Measurements from ENCODE around the genes FITM1, IPO4 and TGM1.

DNA sequence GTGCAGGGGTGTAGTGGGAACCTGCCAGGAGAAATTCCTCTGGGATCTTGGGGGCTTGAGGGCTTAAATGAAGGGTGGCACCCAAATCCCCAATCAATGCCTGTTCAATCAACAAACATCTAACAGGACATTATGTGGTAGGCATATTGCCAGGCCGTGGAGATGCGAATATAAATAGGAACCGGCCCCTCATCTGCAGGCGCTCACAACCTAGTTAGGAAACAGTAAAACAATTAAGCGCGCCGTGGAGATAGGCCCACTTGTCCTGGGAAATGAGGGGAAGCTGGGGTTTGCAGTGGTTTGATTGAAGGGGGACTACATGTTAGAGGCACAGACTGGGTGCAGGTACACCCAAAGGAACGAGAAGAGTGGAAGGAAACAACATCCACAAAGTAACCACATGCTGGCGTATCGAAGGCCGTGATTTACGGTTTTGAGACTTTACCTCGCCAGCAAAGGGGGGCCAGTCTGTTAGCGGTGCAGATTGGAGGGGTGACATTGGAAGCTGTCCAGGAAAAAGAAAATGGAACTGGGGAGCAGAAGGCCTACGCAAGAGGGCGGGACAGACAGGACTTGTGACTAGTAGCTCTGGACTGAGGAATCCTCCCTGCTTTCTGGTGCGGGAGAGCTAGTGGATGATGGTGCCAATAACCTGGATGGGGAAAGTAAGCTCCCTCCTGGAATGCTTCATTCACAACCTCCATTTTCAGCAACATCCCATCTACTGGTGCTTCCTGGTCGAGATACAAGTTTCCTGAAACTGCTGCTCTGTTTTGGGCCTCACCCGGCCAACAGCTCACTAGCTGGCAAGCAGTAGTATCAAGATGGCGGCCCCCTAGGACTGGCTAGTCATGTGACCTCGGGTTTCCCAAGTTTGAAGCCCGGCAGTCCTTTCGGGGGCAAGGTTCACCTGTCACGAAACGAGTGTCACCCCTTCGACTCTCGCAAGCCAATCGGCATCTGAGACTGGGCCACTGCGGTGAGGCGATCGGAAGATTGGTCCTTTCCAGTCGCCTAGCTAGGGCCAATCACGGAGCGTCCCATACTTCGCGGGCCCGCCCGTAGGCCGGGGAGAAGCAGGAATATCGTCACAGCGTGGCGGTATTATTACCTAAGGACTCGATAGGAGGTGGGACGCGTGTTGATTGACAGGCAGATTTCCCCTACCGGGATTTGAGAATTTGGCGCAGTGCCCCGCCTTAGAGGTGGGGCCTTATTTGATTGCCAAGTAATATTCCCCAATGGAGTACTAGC, 708 bp upstream of the PABPN1 start:
- PRO-cap = unidirectional peak, minus-strand start at position 847 of the sequence; bidirectional peak, plus-strand start outside the sequence, minus-strand start at position 1,084 of the sequence

- PRO-cap = no peak
Measured at GRCh38 chr14:23322829-23323722, 1.8 kb downstream of the PABPN1 start.

GRCh38 chr14:23364590-23364826, 464 bp downstream of the EFS start:
- PRO-cap = no peak

DNA sequence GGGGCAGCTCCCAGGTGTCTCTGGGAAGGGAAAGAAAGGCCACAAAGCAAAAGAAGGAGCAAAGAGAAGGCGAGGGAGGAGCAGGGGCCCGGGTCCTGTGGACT, 897 bp upstream of the EFS start:
- PRO-cap = no peak

DNA sequence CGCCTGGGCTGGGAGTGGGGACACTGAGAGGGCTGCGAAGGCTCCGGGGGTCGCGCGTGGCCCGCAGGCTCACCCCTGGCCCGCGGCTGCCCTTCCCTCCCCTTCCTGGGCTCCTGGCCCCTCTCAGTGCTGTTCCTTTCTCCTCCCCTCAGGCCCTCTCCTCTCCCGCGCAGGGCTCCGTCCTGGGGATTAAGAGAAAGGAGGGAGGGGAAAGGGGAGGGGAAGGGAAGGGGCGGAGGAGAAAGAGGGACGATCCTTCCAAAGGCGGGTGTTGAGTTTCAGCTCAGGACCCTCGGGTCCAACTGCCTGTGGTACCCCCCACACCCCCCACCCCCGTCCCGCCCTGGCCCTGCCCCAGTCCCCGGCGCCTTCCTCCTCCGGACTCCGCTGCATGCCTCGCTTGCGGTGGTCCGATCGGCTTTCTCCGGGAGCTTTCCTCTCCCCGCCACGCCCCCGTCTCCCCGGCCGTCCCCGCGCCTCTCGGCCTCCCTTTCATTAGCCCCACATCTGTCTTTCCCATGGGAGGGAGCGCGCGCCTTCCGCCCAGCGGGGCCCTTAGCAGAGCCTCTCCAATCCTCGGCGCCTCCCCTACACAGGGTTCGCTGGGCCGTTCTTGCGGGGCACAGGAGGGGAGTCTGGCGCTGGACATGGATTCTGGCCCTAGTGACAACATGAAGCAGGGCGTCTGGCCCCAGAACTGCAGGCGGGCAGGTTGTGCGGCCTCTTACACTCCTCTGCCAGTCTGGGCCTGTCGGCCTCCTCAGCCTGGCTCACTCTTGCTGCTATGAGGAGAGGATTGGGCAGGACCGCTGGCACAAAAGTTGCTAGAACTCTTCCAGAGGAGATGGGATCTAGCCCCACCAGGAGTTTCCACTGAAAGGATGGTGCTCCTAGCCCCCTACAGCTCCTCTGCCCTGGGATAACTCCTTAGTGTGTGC, 1.4 kb upstream of the EFS start:
- PRO-cap = bidirectional peak, plus-strand start at position 506 of the sequence, minus-strand start at position 164 of the sequence

- PRO-cap = no peak
Measured at GRCh38 chr14:23385804-23386427, 9.1 kb downstream of the CMTM5 start.

GRCh38 chr14:23423676-23424274, 11.7 kb downstream of the MYH7 start:
- PRO-cap = no peak

GRCh38 chr14:23581507-23581812, 2.9 kb upstream of the JPH4 start:
- PRO-cap = no peak

DNA sequence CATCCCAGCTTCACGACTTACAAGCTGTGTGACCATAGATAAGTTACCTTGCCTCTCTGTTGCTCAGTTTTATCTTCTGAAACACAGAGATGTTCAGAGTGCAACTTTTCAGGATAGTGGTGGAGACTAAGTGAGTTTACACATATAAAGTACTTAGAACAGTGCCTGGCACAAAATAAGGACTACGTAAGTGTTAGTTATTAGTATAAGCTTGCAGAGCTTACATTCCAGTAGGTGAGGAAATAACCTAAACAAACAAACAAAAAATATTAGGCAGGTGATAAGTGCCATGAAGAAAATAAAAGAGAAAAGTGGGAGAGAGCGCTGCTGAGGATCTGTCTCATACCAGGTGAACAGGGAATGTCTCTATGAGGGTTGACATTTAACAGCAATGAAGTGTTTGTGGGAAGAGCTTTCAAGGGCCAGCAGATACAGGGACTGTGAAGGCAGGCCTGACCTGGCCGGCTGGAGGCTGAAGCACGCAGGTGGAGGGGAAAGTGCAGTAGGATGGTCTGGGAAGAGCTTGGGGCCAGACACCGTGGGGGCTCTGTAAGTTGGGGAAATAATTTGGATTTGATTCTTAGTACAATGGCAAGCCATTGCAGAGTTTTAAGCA, 24.0 kb upstream of the DHRS2 start:
- PRO-cap = no peak

DNA sequence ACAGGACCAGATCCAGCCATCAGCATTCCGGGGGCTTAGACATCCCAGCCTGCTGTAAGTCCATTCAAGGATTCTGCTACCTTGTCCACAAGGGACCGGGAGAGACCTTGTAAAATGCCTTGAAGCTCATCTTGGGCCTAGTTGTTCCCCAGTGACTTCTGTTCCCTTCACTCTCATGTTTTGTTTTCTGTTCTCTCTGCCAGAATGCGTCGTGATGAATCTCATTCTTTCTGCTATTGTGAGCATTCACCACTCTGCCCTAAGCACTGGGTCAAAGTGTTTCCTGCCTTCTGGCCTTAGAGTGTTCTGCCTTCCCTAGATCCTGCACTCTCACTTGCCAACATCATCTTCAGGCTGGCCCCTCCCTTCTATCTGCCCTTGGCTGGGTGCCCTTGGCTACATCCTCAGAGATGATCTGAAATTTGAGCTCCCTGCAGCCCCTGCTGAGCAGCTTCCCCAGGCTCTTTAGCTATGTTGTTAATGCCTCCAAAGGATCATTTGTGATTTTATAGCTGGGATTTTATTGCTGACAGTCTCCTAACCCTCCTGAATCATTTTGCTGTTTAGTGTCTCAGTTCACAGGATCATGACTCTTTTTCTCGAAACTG, 4.3 kb downstream of the DHRS2 start:
- PRO-cap = no peak

DNA sequence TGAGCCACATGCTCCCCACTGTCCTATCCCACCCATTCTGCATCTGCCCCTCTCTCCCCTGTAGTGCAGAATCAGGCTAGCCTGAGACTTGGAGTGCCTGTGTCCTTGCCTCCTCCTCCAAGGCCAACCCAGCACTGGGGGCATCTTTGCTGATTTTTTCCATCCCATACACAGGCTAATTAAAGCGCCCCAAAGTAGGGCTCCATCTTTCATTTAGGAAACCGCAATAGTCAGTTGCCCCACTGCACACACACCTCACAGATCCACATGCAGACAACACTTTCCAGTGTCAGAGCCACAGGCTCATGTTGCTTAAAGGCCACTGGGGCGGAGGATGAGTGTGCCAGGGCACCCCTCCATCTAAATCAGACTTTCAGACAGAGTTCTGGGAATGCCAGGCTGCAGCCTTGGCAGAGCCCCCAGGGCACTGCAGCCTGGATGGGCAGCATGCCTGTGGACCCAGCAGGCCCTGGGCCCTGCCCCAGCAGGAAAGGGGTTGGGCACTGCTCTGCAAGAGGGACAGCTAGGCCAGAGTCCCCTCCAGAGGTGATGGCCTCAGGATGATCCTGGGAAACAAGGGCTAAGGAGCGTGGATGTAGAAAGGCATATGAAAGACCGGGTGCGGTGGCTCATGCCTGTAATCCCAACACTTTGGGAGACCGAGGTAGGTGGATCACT, 3.7 kb upstream of the CPNE6 start:
- PRO-cap = no peak

DNA sequence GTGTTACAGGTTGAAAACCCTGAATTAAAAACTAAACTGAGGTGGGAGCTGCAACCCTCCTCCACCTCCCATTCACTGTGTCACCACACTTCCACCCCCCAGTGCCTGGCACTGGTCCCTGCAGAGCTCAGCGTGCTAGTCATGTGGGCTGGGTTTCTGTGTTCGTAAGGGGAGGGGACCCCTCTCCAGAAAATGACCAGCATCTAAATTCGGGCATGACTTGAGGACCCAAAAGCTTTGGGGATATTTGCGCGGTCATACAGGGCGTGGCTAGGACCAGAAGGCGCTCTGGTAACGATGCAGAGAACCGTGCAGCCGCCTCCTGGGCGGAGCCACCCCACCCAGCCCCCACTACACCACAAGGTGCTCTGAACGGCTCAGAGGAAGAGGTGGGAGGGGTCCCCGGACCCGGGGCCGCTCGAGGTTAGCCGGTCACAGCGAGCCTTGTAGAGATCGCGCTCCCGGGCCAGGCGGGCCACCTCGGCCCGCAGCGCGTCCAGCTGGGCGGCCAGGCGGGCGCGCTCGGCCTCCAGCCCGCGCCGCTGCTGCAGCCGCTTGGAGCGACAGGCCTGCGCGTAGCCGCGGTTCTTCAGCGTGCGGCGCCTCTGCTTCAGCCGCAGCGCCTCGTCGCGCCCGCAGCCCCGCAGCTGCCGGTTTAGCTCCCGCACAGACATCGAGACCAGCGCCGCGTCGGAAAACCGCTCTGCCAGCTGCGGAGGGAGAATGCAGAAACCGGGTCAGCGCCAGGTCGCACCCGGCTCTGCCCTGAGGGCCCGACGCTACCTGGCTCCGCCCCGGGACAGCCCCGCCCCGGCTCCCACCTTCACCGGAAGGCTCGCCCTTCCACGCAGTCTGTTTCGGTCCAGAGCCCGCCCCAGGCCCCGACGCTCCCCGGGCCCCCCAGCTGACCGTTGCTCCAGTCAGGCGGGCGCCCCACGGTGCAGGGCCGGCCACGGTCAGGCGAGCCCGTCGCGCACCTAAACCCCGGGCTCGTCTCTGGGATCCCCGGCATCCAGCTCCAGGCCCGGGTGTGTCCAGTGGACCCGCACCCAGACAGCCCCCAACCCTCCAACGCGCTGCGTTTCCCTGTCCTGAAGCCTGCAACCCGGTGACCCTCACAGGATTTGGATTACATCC, 9.9 kb downstream of the CPNE6 start:
- PRO-cap = unidirectional peak, plus-strand start at position 380 of the sequence

DNA sequence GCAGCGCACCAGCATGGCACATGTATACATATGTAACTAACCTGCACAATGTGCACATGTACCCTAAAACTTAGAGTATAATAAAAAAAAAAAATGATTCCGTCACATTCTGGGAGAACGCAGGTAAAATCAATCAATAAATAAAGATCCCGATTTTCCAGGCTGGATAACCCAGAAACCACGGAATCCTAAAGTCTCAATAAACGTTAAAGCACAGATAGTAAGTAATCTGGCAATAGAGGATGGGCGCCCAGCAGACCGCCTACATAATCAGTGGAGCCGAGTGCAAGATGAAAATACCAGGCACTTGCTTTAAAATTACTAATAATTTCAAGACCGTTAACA, 1.3 kb upstream of the DCAF11 start:
- PRO-cap = no peak

DNA sequence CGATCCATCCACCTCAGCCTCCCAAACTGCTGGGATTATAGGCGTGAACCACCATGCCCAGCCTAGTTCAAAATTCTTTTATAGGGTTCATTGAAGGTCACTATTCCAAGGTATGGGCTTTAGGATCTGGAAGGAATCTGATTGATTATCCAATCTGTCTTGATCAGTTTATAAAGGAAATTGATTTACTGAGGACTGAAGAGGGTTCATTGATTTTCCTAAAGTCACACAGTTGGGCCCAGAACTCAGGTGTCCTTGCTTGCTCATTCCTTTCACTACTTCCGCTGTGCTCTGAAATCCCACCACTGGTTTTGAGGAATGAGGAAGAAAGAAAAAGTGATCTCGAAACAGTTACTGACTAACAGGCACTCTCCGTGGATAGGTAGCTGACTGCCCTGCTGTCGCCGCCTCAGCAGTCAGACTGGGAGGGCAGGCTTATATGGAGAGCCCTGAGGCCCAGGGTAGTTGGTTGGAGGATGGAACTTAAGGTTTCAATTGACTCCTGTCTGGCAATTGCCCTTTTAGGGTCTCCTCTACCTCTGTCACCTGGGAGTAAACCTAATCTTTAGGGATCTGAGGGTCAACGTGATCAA, at the start of gene FITM1:
Gene FITM1 (plus strand): TSS at position 386 of the 593 bp plus-strand sequence.
- PRO-cap = no peak

DNA sequence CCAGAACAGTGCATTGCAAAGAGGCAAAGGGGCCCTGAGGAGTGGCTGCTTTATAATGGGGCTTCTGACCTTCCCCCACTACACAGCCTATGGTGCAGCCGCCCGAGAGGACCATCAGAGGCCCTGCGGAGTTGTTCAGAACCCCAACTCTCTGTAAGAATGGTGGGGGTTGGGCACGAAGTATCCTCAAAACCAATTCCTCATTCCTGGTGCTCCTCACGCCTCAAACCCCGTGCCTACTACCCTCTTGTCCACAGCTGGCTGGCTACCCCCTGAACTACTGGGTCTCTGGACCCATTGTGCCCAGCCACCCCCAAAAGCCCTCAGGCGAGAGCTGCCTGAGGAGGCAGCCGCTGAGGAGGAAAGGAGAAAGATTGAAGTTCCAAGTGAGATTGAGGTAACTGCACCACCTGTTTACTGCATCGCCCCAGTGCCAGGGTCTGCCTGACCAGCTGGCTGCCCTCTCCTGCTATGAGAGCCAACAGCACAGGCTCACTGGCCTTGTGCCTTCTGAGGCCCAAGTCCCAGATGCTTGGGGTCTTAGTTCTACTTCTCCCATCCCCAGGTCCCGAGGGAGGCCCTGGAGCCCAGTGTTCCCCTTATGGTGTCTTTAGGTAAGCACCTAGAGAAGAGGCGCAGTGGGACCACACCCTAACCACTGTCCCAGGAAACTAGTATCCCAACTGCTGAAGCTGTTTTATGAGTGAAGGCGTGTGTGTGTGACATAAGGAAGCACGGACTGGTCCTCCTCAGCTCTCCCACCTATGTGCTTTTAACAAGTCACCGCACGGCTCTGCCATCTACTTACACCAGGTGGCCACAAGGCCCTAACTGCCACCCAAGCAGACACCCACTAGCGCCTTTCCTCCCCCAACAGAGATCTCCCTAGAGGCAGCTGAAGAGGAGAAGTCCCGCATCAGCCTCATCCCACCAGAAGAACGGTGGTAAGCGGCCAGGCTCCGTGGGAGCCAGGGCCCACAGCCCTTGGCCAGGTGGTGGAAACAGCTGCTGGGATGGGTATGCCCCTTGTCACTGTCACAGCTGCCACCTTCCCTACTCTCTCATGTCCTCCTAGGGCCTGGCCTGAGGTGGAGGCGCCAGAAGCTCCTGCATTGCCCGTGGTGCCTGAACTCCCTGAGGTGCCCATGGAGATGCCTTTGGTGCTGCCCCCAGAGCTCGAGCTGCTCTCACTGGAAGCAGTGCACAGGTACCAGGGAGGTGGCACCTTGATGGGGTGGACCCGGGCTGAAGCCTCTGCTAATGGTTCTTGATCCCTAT, 7.1 kb downstream of the REC8 start:
- PRO-cap = no peak

- PRO-cap = no peak
Measured at GRCh38 chr14:24179798-24181070, 8.4 kb downstream of the REC8 start.

GRCh38 chr14:24188478-24189292, at the start of gene IPO4:
Gene IPO4 (minus strand): TSS chr14:24188816.
- PRO-cap = unidirectional peak, minus-strand start at chr14:24188785

DNA sequence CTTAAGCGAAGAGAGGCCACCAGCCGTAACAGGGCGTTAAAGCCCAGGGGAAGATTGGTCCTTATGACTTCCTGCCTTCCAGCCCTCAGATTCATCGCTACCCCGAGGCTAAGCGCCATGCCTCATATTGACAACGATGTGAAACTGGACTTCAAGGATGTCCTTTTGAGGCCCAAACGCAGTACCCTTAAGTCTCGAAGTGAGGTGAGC, 313 bp downstream of the GMPR2 start:
- PRO-cap = no peak

DNA sequence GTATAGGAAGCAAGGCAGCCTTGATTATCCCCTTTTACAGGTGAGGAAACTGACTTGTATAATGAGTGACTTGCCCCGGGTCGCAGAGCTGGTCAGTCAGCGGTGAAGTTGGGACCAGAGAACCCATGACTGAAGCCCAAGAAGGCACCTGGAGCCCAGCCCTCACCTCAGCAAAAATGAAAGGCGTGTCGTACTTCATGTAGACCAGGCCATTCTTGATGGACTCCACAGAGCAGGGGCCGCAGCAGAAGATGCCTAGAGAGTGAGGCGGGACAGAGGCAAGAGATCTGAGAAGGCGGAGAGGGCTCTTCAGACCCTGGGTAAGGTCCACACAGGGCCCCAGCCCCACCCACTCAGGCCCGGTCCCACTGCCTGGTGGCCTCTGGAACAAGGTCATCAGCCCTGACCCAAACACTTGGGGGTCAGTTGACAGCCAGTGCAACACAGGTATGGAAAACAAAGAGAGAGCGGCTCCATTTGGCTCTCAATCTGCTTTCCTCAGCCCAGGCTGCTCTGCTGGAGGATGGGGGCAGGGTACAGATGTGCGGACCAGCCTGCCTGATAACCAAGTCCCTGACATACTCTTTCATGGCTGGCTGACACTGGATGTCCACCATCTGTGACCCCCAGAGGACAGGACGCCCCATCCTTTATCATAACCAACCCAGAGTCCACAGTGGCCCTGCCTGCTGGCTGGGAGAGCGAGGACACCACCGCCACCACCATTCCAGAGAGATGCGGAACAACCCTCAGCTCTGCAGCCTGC, 7.0 kb downstream of the TGM1 start:
- PRO-cap = no peak

DNA sequence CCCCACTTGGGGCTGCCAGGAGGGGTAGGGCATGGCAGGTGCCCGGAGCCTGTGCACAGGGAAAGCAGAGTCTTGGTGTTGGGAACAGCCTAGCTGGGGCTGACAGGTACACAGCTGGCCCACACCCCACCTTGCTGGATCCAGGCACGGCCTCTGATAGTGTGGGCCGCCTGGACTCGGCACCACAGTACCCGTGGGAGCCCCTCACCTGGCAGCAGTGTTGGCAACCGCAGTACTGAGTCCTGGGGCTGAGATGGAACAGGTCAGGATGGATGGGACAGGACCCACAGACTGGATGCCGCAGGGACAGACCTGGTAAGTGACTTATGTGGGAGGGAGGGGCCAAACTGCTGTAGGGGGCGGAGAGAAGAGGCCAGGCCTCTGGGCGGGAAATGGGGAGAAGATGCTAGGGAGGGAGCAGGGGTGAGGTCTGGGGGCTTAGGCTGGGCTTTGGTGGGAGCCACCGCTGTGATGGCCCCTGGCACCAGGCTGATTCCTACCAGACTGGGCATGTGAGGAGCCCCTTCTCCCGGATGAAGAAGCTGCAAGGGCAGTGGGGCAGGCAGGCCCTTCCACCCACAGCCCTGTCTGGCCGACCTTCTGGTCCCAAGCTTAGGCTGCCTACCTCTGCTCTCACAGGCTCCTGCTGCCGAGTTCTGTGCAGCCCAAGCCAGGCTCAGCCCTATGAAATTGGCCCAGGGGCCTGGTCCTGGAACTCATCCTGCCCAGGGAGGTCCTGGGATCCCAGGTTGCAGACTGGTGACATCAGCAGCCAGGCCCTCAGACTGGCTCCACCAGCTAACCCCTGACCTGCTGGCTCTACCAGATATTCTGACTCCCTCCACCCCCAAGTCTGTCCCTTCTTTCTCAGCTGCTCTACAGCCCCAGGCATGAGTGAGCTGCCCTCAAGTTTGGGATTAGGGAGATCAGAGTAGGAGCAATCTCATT, at the start of gene TGM1:
Gene TGM1 (minus strand): TSS at position 297 of the 948 bp plus-strand sequence.
- PRO-cap = no peak